ENCODE measurements around a stretch of chr1.

DNA sequence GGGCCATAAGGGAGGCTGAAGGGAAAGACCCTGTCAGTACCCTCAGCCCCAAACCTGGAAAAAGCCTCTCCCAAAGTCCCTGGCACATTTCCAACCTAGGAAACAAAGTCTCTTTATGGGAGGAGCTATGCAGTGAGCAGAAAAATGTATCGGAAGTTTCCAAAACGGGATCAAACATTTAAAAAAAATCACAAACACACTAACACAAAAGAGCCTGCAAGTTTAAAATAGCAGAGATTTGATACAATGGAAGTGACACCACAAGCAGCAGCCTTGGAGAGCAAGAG is 45.5 kb downstream of the SLC45A1 start:
- PRO-cap: no peak

DNA sequence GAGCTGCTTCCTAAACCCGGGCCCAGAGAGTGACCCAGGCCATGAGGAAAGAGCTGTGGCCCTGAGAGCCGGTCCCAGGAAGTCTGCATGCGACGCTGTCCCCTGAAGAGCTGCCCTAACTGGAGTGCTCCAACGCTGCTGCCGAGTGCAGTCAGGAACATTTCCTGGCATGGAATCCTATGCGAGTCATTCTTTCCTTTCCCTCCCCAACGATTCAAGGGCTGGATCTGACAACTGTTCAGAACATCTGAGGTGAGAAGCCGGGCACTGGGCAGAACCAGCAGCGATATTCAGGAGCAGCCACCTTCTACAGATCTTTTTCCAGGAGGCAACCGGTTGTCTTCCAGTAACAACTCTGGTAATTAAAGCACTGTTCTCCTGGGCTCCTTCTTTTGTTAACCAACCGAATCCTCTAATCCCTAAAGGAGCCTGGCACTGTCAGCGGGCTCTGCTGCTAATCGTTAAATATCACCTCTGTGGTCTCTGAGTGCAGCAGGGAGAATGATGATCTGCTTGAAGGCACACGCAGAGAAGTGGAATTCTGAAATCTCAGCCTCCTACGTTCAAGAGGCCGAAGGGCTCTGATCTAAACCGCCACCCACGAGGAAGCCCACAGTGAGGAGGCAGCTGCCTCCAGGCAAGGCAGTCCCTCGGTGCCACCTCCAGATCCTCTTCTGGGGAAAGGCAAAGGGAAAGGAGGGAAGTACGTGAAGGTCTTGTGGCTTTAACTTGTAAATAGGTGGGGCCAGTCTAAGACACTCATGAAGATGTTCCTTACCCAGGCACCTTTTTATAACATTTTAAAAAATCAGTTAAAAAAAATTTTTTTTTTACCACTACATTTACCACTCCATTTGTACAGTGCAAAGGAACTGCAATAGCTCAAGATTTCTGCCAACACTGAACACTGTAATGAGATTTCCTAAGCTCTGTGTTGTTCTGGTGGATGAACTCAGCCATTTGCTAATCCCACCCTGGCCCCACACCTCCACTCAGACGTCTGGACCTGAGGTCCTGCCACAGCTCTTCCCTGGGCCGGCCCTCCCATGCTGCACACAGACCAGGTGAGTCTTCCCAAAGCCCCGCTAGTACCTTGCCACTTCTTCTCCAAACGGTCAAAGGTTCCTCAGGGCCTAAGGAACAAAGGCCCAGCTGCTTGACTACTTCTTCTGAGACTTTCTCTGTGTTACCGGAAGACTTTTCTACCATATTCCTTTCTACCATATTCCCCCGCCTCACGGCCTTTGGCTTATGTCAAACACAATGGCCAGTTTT is 56.1 kb downstream of the SLC45A1 start:
- PRO-cap: bidirectional peak, plus-strand start at position 241 of the sequence, minus-strand start at position 121 of the sequence; bidirectional peak, plus-strand start at position 615 of the sequence, minus-strand start at position 364 of the sequence

GRCh38 chr1:8390173-8390537 is 72.2 kb downstream of the SLC45A1 start:
- PRO-cap: no peak

GRCh38 chr1:8390771-8391904 is 73.2 kb downstream of the SLC45A1 start:
- PRO-cap: no peak

- PRO-cap: bidirectional peak, plus-strand start at chr1:8396519, minus-strand start at chr1:8396400
These were observed 78.2 kb downstream of the SLC45A1 start for GRCh38 chr1:8395996-8396663.

DNA sequence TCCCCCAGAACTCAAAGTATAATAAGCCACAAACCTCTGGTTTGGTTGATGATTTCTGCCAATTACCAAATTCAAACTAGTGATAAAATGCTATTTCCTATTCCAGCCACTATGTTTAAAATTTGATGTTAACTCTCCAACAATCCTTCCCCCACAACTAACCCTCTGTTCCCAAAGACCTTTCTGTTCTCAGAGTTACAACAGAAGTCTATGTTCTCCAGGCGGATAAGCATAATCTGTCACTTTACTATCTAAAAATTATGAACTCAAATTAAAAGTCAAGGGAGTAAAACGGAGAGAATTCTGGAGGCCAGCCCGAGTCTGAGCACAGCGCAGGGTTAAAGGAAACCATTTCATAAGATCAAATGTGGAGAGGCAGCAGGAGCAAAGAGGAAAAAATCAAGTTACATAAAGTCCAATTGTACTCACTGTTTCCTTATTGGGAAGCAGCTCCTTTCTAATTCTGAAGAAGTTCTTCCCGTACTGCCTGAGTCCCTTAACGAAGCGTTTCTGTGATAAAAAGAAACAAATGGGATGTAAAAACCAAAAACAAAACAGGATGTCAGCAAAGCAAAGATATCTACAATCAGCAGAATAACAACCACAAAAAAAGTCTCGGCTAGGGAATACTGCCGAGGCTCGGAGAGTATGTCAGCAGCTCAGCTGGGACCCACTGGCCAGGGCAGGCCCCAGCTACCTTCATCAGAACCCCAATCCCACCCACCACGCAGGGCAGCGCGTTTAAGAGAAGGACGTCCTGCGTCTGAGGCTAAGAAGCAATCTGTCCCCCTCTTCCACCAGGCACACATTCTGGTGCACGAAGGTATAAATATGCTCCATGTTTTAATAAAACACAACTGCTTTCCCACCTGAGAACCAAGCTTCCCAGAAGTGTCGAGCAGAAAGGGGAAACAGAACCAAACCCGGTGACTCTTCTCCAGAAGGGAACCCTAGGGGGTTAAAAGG is 104.7 kb downstream of the SLC45A1 start:
- PRO-cap: bidirectional peak, plus-strand start outside the sequence, minus-strand start at position 805 of the sequence

DNA sequence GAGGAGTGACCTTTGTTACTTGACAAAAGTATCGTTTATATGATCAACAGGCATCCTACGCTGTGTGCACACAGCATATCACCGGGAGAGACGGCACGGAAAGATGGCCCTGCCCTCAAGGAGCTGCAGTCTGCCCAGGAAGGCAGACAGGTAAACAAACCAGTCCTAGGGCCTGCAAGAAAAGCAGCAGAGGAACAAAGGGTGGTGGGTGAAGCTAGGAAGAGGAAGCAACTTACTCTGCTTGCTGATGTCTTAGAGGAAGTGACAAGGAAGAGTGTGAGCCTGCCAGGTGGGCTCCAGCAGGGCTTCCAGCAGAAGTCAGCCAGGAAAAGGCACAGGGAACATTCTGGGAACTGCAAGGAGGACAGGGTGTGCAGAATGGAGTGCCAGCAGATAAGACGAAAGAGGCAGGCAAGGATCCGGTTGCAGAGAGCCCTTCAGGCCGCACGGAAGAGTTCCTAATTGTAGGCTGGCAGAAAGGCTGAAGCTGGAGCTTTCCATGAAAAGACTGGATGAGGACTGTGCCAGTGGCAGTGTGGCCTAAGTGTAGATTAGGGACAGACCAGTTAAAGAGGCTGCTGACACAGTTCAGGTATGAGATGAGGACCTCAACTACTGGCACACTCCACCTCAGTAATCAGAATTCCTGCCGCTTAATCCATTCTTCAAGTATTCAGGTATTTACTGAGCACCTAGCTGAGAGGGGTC is 106.8 kb downstream of the SLC45A1 start:
- PRO-cap: no peak

DNA sequence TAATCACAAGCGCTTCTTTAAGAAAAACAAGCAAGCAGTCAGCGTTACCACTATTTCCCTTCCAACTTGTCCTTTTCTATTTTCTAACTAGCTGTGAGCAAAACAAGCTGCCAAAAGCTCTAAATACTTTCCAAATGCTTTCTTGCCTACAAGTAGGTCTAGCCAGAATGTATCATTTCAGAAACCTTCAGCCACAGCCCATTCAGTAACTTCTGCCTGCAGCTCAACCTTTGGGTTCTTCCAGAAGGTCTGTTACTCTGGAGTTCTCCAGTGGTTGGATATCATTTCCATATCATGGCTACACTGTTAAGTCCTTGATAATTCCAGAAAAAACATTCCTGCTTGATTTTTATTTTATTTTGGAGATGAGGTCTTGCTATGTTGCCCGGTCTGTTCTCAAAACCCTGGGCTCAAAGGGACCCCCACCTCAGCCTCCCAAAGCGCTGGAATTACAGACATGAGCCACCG is 192.7 kb downstream of the SLC45A1 start:
- PRO-cap: no peak

DNA sequence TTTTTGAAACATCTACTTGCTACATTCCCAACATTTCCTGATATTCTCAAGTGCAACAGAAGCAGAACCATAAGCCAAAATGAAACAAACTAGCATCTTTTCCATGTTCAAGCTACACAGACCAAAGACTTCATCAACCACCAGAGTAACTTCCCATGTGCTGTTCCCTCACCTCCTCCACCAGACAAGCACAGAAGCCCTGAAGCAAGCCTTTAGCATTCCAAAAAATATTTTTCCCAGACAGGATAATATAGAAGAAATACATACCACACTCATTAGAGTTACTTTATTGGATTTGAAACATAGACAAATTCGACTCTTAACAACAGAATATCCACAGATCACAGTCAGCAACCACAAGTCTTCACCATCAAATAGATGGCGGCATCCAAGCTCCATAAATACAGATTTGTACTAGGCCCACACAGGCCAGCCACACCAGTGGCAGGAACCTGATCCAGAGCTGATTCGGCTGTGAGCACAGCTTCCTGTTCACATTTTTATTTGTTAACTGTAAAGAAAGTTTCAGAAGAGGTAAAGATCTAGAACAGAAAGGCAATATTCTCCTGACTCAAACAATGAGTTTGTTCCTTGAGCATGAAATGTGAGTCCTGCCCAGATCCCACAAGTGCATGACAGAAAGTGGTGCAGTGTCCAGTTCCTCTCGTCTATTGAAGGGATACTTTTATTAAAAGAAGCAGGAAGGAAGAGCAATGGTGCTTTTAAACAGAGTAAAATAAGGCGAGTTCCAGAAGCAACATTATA is 205.7 kb downstream of the SLC45A1 start:
- PRO-cap: no peak

- PRO-cap: no peak
These were observed 149.3 kb downstream of the RERE start for GRCh38 chr1:8668010-8668659.

DNA sequence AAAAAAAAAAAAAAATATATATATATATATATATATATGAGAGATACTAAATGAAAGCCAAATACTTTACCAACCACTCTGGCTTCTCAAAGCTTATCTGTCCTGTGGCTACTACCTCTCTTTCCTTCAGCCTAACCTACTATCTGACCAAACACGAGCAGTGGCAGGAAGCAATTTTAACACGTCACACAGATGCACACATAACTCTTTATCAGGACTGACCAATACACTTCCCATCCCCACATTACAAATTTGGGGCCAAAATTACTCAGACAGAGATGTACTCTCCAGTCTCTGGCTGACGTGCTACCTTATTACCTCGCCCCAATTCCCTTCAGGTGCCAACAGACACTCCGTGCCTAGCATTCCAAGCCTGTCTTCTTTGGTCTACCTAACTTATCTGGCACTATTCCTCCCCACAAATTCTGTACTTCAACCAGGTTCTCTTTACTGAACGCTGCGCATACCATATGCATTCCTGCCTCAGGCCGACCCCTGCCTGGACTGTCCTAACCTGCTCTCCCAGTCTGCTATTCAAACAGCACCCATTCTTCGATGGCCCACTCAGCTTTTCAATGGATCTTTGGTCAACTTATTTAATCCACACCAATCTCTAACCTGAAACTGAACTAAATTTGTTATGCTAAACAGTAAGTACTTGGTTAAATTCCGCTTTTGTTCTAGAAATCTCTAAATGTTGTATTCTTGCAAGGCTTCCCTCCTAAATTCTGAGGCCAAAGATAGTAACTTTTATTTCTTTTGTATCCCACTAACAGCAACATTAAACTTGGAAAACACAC is 28.0 kb downstream of the RERE start:
- PRO-cap: no peak

- PRO-cap: no peak
These were observed 12.0 kb upstream of the RERE start for GRCh38 chr1:8829353-8829848.

DNA sequence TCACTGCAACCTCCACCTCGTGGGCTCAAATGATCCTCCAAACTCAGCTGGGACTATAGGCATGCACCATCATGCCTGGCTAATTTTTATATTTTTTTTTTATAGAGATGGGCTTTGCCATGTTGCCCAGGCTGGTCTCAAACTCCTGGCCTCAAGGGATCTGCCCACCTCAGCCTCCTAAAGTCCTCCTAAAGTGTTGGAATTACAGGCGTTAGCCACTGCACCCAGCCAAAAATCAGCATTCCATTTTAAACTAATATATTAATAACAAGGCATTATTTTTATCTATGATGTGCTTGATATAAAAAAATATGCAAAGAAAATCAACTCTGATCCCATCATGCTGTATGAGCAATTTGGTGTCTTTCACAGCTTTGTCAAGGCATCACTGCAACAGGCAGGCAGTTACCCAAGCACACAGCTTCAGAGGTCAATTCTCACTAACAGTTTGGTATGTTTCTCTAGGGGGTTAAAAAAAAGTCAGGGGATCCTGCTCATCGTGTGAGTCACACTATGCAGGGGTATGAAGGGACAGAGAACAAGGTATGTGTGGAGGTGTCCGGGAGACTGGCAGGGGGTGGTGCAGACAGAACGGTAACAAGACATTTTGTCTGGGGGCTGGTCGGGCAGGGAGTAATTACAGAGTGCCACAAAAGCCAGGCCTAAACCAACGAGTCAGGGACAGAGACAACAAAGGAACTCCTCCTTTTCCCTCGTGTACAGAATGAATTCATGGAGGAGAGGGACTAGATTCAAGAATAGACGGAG is 9.5 kb downstream of the ENO1 start:
- PRO-cap: unidirectional peak, minus-strand start at position 718 of the sequence

GRCh38 chr1:8874794-8876011 is 3.3 kb downstream of the ENO1 start:
- PRO-cap: no peak

GRCh38 chr1:9129751-9130121 is 834 bp upstream of the GPR157 start:
- PRO-cap: no peak

DNA sequence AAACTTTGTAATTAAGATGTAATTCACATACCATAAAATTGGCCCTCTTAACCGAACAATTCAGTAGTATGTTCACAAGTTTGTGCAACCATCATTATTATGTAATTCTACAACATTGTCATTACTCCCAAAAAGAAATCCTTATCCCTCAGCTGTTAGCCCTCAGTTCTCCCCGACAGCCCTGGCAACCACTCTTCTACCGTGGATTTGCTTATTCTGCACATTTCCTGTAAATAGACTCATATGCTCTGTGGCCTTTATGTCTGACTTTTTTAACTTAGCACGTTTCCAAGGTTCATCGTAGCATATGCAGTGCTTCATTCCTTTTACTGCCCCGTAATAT is 1.2 kb upstream of the GPR157 start:
- PRO-cap: no peak

DNA sequence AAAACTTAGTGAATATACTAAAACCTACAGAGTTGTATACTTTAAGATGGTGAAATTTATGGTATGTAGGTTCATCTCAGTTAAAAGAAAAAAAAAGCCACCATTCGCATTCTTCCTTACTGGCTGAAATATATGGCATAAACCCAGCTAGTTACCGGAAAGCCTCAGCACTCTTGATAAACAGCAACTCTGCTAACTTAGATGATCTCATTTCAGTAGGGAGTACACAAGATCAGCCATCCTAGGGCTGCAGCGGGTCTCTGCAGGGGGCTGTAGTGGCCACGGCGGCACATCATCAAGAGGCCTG is 48.1 kb upstream of the H6PD start:
- PRO-cap: no peak

GRCh38 chr1:9240734-9241561 is 6.4 kb downstream of the H6PD start:
- PRO-cap: no peak

DNA sequence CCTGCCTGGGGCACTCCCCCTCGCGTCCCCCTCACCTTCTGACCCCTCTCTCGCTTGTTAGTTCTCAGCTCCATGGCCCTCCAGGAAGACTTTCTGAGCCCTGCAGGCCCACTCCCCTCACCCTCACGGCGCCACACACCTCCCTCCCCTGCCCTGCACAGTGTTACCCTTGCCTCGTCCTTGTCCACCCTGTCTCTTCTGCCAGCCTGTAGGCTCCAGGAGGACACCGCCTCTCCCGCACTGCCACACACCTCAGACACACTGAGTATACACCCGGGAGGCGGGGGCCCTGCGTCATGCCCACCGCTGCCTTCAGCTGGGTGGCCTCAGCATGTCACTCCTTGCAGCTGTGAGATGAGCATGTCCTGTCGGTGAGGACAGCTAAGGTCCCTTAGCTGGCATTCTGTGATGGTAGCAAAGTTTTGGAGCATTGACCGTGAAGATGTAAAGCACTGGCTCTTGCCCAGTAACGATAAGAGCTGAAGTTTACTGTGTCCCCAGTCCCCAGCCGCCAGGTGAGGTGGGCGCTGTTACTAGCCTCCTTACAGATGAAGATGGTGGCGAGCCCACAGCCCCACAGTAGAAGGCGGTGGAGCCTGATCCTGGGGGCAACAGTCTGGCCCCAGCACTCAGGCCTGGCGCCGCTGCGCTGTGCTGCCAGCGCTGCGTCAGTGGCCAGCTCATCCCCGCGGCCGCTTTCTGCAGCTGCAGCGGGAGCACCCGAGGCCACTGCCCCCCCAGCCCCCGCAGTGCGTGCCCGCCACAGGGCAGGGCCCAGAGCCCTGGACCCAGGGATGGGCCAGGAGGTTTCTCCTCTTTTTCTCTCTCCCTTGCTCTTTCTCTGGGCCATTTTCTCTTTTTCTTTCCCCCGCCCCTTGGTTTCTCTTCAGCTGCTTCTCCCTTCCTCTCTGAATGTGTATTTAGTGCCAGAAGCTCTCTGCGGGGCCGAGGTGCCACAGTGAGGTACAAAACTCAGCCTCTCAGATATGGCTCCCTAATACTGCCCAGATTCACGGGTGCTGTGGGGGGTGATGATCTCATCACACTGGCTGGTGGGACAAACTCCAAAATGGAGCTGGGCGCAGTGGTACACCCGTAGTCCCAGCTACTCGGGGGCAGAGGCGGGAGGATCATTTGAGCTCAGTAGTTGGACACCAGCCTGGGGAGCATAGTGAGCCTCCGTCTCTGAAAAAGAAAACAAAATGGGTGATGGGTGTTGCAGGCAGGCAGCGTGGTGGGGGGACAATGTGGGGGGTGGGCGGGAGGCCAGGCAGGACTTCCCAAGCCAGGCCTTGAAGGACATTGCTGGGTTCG is 13.3 kb downstream of the H6PD start:
- PRO-cap: no peak

- PRO-cap: no peak
These were observed 7.3 kb downstream of the SPSB1 start for GRCh38 chr1:9299951-9300467.

All from A673 (cell line).